GM12878 (cell line): ENCODE measurements around the genes SIK1, PWP2 and KRTAP10-9.

GRCh38 chr21:43342798-43343549 lies 84.0 kb downstream of the SIK1 start:
- RAMPAGE, long total RNA = no peak
- RRBS, 2 experiments = no CpG with 5 or more reads among the region's 25 CpGs
CAGE:
- cytosol, long polyA minus RNA = no peak
- cytosol, long polyA plus RNA = no peak
- long polyA plus RNA = no peak
- nucleolus, long total RNA = no peak
- nucleus, long polyA plus RNA = no peak
- nucleus, long total RNA = no peak

- RAMPAGE, long total RNA = no peak
- RRBS, 2 experiments = under 1 to 2% methylated on average over 44 of the region's 69 CpGs
CAGE:
- cytosol, long polyA minus RNA = no peak
- cytosol, long polyA plus RNA = no peak
- long polyA plus RNA = no peak
- nucleolus, long total RNA = no peak
- nucleus, long polyA plus RNA = no peak
- nucleus, long total RNA = no peak
Measured at GRCh38 chr21:43426938-43427339, at the start of gene SIK1. Gene SIK1 (minus strand): TSS chr21:43427131.

DNA sequence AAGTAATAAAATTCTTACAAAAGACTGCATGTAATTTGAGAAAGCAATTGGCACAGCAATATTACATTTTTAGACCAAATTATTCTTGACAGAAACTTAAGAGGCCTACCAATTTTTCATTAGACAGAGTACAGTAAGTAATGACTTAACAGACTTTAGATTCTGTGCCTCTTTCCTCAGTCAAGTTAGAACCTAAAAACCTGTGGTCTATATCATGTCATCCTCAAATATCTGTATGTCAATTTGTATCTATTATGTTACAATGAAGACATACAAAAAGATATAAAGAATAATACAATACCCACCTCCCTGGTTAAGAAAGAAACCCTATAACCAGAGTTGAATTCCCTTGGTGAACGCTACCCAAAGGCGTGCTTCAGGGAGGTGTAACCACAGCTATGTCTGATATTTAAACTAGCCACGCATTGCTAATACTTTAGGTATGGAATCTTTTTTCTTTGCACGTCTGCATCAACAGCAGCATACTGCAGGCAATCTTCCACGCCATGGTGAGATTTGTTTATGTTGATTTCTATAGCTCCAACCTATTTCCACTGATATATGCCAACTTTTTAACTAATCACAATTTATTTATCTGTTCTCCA lies 35.6 kb downstream of the H2BC12L start:
- RAMPAGE, long total RNA = no peak
- RRBS, 2 experiments = no CpG with 5 or more reads among the region's 5 CpGs
CAGE:
- cytosol, long polyA minus RNA = no peak
- cytosol, long polyA plus RNA = no peak
- long polyA plus RNA = no peak
- nucleolus, long total RNA = no peak
- nucleus, long polyA plus RNA = no peak
- nucleus, long total RNA = no peak

GRCh38 chr21:43728129-43729113 lies 9.5 kb downstream of the PDXK start:
- RAMPAGE, long total RNA = start-site peak on the plus strand at chr21:43728707-43729395, 9 and 22 reads in 2 replicates
- RRBS, 2 experiments = 2% methylated on average over 7 of the region's 49 CpGs; no CpG with 5 or more reads in 1 of the 2 experiments
CAGE:
- cytosol, long polyA minus RNA = no peak
- cytosol, long polyA plus RNA = start-site peak on the plus strand at chr21:43728840-43728963, 60 and 30 reads in 2 replicates
- long polyA plus RNA = no peak
- nucleolus, long total RNA = no peak
- nucleus, long polyA plus RNA = start-site peak on the plus strand at chr21:43728823-43728925, 41 and 55 reads in 2 replicates
- nucleus, long total RNA = no peak

DNA sequence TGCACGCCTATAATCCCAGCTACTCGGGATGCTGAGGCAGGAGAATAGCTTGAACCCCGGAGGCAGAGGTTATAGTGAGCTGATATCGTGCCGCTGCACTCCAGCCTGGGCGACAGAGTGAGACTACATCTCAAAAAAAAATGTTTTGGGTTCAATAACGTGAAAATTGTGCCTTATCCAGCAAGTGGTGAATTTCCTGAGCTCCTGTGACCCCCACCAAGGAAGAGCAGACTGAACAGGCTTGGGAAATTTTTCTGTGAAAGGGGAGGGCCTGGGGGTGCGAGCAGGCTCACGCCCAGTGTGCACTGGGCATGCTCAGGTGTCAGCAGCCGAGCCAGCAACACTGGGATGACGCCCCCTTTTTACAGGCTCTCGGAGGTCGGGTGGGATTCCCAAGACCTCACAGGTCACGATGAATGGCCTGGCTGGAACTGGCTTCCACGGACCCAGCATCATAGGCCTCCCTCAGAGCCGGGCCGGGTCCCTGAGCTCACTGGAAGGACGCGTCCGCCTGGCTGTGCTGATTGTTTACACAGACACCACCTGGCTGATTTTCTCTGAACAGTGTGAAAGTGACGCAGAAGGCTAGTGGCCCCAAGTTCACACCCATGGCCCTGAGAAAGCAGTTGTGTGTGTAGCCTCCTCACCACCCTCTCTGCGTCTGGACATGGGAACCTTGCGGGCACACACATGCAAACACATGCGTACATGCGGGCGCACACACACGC lies 9.3 kb downstream of the CSTB start:
- RAMPAGE, long total RNA = no peak
- RRBS, 2 experiments = no CpG with 5 or more reads among the region's 27 CpGs
CAGE:
- cytosol, long polyA minus RNA = no peak
- cytosol, long polyA plus RNA = no peak
- long polyA plus RNA = no peak
- nucleolus, long total RNA = no peak
- nucleus, long polyA plus RNA = no peak
- nucleus, long total RNA = no peak

DNA sequence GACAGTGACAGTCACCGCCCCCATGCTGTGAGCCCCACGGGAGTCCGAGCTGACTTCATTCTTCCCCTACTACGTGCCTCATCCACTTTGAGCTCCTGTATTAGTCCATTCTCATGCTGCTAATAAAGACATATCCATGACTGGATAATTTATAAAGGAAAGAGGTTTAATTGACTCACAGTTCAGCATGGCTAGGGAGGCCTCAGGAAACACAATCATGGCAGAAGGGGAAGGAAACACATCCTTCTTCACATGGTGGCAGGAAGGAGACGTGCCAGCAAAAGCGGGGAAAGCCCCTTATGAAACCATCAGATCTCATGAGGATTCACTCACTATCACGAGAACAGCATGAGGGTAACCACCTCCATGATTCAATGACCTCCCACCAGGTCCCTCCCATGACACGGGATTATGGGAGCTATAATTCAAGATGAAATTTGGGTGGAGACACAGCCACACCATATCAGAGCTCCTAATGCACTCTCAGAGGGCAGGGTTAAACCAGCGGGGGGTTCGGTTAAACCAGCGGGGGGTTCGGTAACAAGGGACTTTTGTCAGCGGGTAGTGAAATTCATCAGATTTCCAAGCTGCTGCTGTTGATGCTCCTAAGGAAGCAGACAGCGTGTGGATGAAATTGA lies 4.5 kb downstream of the CSTB start:
- RAMPAGE, long total RNA = no peak
- RRBS, 2 experiments = no CpG with 5 or more reads among the region's 14 CpGs
CAGE:
- cytosol, long polyA minus RNA = no peak
- cytosol, long polyA plus RNA = no peak
- long polyA plus RNA = no peak
- nucleolus, long total RNA = no peak
- nucleus, long polyA plus RNA = no peak
- nucleus, long total RNA = no peak

- RAMPAGE, long total RNA = no peak
- RRBS, 2 experiments = 73 to 86% methylated on average over 3 of the region's 12 CpGs
CAGE:
- cytosol, long polyA minus RNA = no peak
- cytosol, long polyA plus RNA = no peak
- long polyA plus RNA = no peak
- nucleolus, long total RNA = no peak
- nucleus, long polyA plus RNA = no peak
- nucleus, long total RNA = no peak
Measured at GRCh38 chr21:43861389-43862036, 3.5 kb upstream of the AGPAT3 start.

DNA sequence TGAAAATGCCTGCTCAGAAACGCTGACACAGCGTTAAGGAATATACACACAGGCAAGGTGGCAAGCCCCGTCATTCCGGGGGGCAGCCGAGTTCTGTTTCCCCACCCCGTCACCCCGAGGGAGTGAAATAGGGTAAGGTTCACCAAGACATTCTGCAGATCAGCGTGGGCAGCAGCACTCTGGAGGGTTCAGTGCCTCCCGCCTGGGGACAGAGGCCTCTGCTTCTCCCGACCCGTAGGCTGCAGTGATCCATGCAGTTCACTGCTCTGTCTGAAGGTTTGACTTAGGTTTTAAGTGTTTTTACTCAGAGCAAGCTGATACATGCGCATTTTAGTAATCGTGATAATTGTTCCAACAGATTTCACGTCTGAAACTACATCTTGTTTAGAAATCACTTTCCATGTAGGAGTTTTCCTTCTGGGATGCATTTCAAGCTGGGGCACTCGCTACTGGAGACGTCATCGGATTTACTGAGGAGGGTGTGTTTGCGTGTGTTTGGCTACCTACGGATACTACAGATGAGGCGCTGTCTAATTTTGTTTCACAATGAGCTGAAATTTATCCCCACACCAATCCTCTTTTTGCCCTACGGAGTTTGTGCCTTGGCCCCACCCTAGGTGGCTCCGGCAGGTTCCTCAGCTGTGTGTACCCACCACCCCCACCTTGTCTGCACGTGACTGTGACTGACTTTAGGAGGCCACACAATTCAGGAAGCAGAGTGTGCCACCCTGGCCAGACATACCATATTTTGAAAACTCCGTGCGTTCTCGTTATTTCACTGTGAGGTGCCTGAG lies 63.5 kb downstream of the AGPAT3 start:
- RAMPAGE, long total RNA = no peak
- RRBS, 2 experiments = 100% methylated on average over 2 of the region's 26 CpGs; no CpG with 5 or more reads in 1 of the 2 experiments
CAGE:
- cytosol, long polyA minus RNA = no peak
- cytosol, long polyA plus RNA = no peak
- long polyA plus RNA = no peak
- nucleolus, long total RNA = no peak
- nucleus, long polyA plus RNA = no peak
- nucleus, long total RNA = no peak

DNA sequence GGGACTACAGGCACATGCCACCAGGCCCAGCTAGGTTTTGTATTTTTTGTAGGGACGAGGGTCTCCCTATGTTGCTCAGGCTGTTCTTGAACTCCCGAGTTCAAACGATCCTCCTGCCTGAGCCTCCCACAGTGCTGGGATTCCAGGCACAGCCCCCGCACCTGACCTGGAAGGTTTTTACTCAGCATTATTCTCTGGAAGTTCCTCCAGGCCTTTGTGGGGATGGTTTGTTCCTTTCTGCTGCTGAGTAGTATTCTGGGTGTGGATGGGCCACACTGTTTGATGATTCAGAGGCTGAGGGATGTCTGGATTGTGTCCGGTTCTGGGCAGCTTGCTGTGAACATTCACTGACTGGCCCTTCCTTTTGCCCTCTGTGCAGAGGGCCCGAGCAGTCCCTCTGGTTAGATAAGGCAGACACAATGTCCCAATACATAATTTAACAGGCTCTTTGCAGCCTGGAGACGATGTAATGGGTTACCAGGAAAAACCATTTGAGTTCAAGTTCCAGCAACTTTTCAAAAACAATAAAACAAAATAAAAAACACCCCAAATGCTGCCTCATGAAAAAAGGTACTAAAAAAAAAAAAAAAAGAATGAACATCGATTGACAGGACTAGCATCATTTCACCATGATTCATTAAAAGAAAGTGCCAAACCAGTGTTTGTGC lies 5.9 kb upstream of the TRAPPC10 start:
- RAMPAGE, long total RNA = no peak
- RRBS, 2 experiments = no CpG with 5 or more reads among the region's 8 CpGs
CAGE:
- cytosol, long polyA minus RNA = no peak
- cytosol, long polyA plus RNA = no peak
- long polyA plus RNA = no peak
- nucleolus, long total RNA = no peak
- nucleus, long polyA plus RNA = no peak
- nucleus, long total RNA = no peak

DNA sequence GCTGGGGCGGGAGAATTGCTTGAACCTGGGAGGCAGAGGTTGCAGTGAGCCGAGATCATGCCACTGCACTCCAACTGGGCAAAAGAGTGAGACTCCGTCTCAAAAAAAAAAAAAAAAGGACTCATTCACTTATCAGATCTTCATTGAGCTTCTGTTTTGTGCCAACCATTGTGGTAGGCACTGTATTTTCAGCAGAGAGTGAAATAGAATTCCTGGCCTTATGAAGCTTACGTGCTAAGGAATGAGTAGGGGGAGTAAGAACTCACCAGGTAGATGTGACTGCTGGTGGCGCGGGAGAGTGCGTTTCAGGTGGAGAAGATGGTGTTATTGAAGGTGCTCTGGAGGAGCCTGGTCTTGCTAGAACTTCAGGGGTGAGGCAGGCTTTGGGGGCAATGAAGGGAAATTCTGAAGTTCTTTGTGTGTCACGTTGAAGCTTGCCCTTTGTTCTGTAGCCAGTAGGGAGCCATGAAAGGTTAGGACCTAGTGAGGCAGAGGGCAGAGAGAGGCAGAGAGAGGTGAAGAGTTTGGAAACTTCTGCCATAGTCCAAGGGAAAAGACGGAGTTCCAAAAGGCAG lies 39.1 kb upstream of the PWP2 start:
- RAMPAGE, long total RNA = no peak
- RRBS, 2 experiments = no CpG with 5 or more reads among the region's 9 CpGs
CAGE:
- cytosol, long polyA minus RNA = no peak
- cytosol, long polyA plus RNA = no peak
- long polyA plus RNA = no peak
- nucleolus, long total RNA = no peak
- nucleus, long polyA plus RNA = no peak
- nucleus, long total RNA = no peak

DNA sequence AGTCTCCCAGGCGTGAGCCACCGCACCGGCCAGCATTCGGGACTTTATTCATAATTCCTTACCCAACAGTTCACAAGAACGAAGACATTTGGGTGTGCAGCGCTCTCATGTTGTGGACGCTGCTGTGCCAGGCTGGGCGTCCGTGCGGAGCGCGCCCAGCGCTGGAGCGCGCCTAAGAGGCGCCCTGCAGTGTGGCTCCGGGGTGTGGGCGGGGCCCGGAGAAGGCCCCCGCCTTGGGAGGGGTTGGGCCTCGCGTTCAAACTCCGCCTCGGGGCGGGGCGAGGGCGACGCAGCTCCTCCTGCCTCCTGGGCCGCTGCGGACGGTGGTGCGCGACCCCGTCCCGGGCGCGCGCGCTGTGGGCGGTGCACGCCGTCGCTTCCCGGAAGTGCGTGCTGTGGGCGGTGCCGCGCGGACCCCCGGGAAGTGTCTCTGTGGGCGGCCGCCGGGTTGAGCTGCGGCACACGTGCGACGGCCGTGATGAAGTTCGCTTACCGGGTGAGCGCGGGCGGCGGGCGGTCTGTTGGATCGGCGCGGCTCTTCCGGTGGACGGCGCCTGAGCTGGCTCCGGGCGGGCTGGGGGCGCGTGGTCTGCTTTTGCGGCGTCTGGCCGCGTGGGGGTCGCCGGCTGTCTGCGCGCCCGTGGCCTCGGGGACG lies at the start of gene PWP2:
Gene PWP2 (plus strand): TSS at position 461 of the 655 bp plus-strand sequence.
- RAMPAGE, long total RNA = start-site peak on the plus strand centred at position 420 of the sequence, 63 bp wide, 68 and 112 reads in 2 replicates
- RRBS, 2 experiments = 1 to 2% methylated on average over 43 of the region's 86 CpGs
CAGE:
- cytosol, long polyA minus RNA = no peak
- cytosol, long polyA plus RNA = start-site peak on the plus strand centred at position 454 of the sequence, 17 bp wide, 53 and 50 reads in 2 replicates
- long polyA plus RNA = no peak
- nucleolus, long total RNA = no peak
- nucleus, long polyA plus RNA = no peak
- nucleus, long total RNA = no peak

GRCh38 chr21:44293821-44294020 lies 6.1 kb upstream of the PFKL start:
- RAMPAGE, long total RNA = no peak
- RRBS, 2 experiments = no CpG with 5 or more reads among the region's 13 CpGs
CAGE:
- cytosol, long polyA minus RNA = no peak
- cytosol, long polyA plus RNA = no peak
- long polyA plus RNA = no peak
- nucleolus, long total RNA = no peak
- nucleus, long polyA plus RNA = no peak
- nucleus, long total RNA = no peak

- RAMPAGE, long total RNA = no peak
- RRBS, 2 experiments = no CpG with 5 or more reads among the region's 10 CpGs
CAGE:
- cytosol, long polyA minus RNA = no peak
- cytosol, long polyA plus RNA = no peak
- long polyA plus RNA = no peak
- nucleolus, long total RNA = no peak
- nucleus, long polyA plus RNA = no peak
- nucleus, long total RNA = no peak
Measured at GRCh38 chr21:44294517-44294931, 5.3 kb upstream of the PFKL start.

DNA sequence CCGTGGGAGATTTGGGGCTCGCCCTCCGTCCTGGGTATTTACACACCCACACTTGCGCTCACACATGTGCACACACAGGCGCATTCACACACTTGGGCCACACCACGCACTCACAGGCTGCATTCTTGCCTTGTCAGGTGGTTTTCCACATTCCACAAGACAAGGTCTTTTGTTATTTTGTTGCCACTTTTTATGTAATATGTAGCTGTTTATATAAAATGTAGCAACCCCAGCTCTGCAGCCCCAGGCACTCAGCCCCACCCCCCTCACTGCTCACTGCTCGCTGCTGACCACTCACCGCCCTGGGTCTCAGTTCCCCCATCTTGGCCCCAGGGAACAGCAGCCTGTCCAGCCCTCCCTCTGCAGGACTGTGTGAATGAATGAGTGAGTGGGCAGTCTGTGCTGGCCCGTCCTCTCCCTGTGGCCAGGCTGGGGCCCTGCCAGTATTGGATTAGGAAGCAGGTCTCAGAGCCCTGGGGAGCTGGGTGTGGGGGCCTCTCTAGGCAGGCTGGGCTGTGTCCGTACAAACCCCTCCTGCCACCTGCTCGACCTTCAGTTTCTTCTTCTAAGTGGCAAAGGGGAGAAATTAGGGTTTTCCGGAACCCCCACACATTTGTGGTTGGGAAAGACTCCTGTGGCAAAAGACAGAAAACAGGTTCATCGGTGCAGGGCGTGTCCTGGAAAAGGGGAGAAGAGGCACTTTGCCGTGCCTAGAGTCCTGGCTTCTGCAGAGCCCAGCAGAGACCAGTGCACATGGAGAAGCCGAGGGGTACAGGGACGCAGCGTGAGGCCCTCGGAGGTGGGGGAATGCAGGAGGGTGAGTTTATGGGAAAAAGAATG lies 7.7 kb downstream of the PFKL start:
- RAMPAGE, long total RNA = no peak
- RRBS, 2 experiments = no CpG with 5 or more reads among the region's 19 CpGs
CAGE:
- cytosol, long polyA minus RNA = no peak
- cytosol, long polyA plus RNA = no peak
- long polyA plus RNA = no peak
- nucleolus, long total RNA = no peak
- nucleus, long polyA plus RNA = no peak
- nucleus, long total RNA = no peak

GRCh38 chr21:44349982-44350308 lies 3.5 kb upstream of the TRPM2 start:
- RAMPAGE, long total RNA = no peak
- RRBS, 2 experiments = 23 to 68% methylated on average over 31 to 39 of the region's 49 CpGs
CAGE:
- cytosol, long polyA minus RNA = no peak
- cytosol, long polyA plus RNA = no peak
- long polyA plus RNA = no peak
- nucleolus, long total RNA = no peak
- nucleus, long polyA plus RNA = no peak
- nucleus, long total RNA = no peak

DNA sequence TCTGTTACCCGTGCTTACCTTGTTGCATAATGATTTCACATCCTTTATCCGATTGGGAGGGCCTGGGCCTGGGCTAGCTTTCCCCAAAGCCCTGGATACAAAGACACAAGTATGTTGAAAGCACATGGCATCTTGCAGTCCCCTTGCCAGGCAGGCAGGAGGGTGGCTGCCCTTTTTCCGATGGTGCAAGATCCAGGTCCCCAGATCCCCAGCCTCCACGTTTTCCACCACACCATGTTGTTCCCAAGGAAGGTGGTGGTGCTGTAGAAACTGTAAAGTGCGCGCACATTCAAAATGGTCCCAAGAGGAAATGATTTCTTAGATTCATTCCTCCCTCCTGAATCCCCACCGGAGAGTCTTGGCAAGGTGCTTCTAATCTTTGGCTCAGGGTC lies 706 bp downstream of the TRPM2 start:
- RAMPAGE, long total RNA = no peak
- RRBS, 2 experiments = no CpG with 5 or more reads among the region's 7 CpGs
CAGE:
- cytosol, long polyA minus RNA = no peak
- cytosol, long polyA plus RNA = no peak
- long polyA plus RNA = no peak
- nucleolus, long total RNA = no peak
- nucleus, long polyA plus RNA = no peak
- nucleus, long total RNA = no peak

DNA sequence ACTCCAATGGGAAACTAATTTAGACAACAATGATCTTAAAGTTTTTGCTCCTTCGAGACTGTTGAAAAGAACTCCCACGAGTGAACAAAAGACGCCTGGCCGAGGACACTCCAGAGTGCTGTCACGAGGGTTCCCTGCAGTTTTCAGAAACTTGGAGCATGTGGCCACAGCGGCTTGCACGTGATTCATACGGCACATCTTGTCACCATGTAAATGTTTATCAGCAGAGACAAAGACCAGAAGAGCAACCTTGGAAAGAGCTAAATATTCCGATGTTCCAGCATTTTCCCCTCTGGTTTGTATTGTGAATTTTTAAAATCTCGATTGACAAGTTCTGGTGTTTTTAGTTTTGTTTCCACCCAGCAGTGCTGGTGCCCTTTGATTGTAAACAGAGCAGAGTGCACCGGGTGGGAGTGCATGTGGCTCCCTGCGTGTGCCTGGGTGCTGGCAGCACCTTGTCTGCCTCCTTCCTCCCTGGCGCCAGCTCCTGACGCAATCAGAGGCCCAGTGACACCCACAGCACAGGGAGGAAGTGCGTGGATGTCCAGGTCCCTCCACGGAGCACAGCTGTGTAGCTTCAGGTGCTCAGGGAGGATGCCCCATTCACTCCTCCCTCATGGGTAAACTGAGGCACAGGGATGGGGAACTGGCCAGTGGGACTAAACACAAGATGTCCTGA lies 23.0 kb downstream of the LRRC3 start:
- RAMPAGE, long total RNA = no peak
- RRBS, 2 experiments = no CpG with 5 or more reads among the region's 16 CpGs
CAGE:
- cytosol, long polyA minus RNA = no peak
- cytosol, long polyA plus RNA = no peak
- long polyA plus RNA = no peak
- nucleolus, long total RNA = no peak
- nucleus, long polyA plus RNA = no peak
- nucleus, long total RNA = no peak

GRCh38 chr21:44592553-44592975 lies 259 bp upstream of the KRTAP10-6 start:
- RAMPAGE, long total RNA = no peak
- RRBS, 2 experiments = 3 to 39% methylated on average over 7 of the region's 16 CpGs
CAGE:
- cytosol, long polyA minus RNA = no peak
- cytosol, long polyA plus RNA = no peak
- long polyA plus RNA = no peak
- nucleolus, long total RNA = no peak
- nucleus, long polyA plus RNA = no peak
- nucleus, long total RNA = no peak

DNA sequence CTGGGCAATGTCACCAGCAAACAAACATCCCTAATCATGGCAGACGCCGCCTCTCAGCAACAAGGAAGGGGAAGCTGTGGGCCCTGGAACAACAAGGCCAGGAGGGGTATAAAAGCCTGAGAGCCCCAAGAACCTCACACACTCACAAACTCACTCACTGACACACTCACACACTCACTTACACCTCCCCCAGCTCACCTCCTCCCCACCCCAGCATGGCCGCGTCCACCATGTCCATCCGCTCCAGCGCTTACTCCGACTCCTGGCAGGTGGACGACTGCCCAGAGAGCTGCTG lies at the start of gene KRTAP10-9:
Gene KRTAP10-9 (plus strand): TSS at position 137 of the 295 bp plus-strand sequence.
- RAMPAGE, long total RNA = no peak
- RRBS, 2 experiments = no CpG with 5 or more reads among the region's 8 CpGs
CAGE:
- cytosol, long polyA minus RNA = no peak
- cytosol, long polyA plus RNA = no peak
- long polyA plus RNA = no peak
- nucleolus, long total RNA = no peak
- nucleus, long polyA plus RNA = no peak
- nucleus, long total RNA = no peak

- RAMPAGE, long total RNA = no peak
- RRBS, 2 experiments = no CpG with 5 or more reads among the region's 16 CpGs
CAGE:
- cytosol, long polyA minus RNA = no peak
- cytosol, long polyA plus RNA = no peak
- long polyA plus RNA = no peak
- nucleolus, long total RNA = no peak
- nucleus, long polyA plus RNA = no peak
- nucleus, long total RNA = no peak
Measured at GRCh38 chr21:44866338-44867244, 6.9 kb downstream of the PTTG1IP start.